Tibial nerve (tissue), 3 donors: ENCODE data around the genes IL18RAP, GPR45 and TGFBRAP1.

GRCh38 chr2:102114884-102115216, 27.7 kb upstream of the IL1R1 start:
- PRO-cap, result no peak
- RAMPAGE, long total RNA, 3 experiments, result no peak in any of the 3 experiments

DNA sequence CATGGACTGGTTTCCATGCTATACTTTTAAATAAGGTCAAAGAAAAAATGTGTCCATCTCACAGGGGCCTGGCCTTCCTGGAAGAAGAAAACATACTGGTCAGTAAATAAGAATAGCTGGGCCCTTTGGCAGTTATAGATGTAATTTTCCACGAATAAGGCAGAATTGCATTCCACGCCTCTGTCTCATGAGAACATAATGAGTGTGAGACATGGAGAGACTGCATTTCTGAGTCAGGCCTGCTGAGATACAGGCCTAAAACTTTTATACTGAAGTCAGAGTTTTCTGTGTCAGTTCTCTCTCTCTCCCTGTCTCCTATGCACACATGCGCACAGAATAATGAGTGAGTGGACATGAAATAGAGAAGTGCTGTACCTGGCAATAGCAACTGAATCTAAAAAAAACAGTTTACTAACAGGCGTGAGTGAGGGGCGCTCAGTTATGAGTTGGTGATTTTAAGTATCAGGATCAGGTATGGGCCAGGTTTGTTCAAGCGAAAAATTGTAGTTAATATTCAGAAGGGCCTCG, 20.4 kb upstream of the IL1R1 start:
- PRO-cap, result no peak
- RAMPAGE, long total RNA, 3 experiments, result no peak in any of the 3 experiments

DNA sequence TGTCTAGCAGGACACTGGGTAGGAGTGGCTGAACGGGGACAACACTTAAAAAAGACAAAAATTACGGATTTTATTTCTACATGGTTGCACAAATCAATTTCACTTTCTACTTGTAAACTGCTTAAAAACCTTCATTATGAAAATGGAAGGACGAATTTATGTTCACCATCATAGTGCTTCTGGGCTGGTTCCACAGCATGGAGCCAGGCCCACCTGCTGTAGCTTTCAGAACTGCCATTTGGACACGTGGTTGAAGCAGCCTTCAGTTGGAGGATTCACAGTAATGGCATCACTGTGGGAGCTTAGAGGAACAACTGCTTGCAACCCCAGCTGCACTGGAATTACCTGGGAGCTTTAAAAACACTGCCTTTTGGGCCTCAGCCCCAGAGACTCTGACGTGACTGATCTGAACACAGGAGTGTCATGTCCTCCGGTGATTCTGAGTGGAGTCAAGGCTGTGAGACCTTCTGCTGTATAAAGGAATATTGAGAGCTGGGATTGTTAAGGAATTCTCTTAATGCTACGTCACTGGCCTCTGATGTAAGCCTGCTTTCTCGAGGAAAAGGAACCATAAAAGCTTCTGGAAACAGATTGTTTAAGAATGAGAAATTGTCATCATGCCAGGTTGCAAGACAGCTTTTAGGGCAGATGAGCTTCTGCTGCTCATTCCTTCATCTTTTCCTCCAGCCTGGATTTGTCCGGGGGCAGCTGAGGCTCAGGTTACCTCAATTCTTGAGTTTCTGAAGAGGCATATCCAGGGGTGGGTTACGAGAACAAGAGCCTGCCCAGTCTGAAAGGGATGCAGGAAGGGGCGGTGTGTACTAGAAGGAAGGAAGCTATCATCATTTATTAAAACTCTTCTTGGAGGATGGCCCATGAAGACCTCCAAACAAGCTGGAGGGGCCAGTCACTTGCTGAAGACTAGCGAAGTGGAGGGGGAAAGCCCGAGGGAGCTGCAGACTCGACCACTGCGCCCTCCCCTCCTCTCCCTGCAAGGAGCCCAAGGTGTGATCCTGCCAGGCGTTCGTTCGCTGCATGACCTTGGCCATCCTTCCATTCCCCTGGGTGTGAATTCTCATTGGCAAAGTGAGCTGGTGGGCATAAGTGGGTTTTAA, 1.3 kb upstream of the IL1R1 start:
- PRO-cap, result no peak
- RAMPAGE, long total RNA, 3 experiments, result no peak in any of the 3 experiments

- PRO-cap, result no peak
- RAMPAGE, long total RNA, 3 experiments, result no peak in any of the 3 experiments
Observed at GRCh38 chr2:102147869-102148426, 5.4 kb downstream of the IL1R1 start.

- PRO-cap, result unidirectional peak, minus-strand start at chr2:102188044
- RAMPAGE, long total RNA, 3 experiments, result no peak in any of the 3 experiments
Observed at GRCh38 chr2:102187290-102188318, 781 bp downstream of the IL1RL2 start.

DNA sequence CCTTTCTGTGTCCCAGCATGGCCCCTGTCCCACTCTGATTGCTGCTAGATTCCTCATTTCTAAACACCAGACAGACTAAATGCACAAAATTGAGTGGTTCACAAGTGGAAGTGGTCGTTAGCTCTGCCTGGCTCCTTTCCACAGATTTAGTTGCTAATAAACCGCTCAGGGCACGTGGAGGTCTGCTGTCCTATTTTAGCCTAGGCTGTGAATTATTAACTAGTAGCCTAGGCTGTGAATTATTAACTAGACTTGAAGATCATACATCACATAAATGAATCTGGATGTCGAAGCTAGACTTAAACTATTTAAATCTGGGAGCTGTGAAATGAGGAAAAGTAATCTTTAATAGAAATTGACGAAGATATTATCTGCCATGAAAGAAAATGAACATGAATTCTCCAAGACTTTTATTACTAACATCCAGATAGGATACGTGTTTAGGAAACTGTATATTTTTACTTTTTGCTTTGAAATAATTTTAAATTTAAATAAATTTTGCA, 3.7 kb downstream of the IL1RL2 start:
- PRO-cap, result no peak
- RAMPAGE, long total RNA, 3 experiments, result no peak in any of the 3 experiments

DNA sequence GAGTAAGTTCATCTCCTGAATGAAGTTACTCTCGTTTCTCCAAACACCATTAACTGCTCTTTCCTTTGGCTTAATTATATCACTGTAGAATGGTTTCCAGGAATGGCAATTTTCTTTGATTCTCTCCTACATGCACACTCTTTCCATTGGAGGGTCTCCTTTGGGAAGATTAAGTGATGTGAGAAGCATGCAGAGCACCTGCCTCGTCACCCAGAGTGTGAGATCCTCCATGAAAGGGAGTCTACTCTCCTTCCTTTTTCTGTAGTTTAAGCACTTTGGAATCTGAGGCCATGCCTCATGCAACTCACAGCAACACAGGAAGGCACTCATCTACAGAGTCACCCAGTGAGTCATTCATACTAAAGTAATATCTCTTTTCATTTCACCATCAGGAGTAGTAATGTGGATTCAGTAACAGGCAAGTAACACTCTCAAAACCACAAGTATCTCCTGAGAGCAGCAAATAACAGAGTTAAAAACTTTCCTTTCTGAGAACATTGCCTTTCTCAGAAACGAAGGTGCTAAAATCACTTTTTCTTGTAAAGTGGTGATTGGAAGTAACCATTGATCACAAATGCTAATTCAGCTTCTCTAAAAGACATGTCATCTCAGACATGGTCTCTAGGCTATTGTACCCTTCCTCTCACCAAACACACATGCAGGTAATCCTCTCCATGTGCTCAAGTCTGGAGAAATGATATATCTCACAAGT, 52.8 kb upstream of the IL1RL1 start:
- PRO-cap, result no peak
- RAMPAGE, long total RNA, 3 experiments, result no peak in any of the 3 experiments

- PRO-cap, result no peak
- RAMPAGE, long total RNA, 3 experiments, result start-site peak on the plus strand in 1 of 3 experiments, at chr2:102368602-102368821 at its widest, 5 reads per replicate
Observed at GRCh38 chr2:102368165-102369051, 12.8 kb downstream of the IL18R1 start.

- PRO-cap, result no peak
- RAMPAGE, long total RNA, 3 experiments, result no peak in any of the 3 experiments
Observed at GRCh38 chr2:102397750-102398304, 25.1 kb upstream of the IL18RAP start.

GRCh38 chr2:102422820-102423517, at the start of gene IL18RAP:
Gene IL18RAP, plus strand, starts transcription at chr2:102423160.
- PRO-cap, result no peak
- RAMPAGE, long total RNA, 3 experiments, result no peak in any of the 3 experiments

GRCh38 chr2:102637269-102637845, 18.0 kb downstream of the SLC9A2 start:
- PRO-cap, result no peak
- RAMPAGE, long total RNA, 3 experiments, result no peak in any of the 3 experiments

DNA sequence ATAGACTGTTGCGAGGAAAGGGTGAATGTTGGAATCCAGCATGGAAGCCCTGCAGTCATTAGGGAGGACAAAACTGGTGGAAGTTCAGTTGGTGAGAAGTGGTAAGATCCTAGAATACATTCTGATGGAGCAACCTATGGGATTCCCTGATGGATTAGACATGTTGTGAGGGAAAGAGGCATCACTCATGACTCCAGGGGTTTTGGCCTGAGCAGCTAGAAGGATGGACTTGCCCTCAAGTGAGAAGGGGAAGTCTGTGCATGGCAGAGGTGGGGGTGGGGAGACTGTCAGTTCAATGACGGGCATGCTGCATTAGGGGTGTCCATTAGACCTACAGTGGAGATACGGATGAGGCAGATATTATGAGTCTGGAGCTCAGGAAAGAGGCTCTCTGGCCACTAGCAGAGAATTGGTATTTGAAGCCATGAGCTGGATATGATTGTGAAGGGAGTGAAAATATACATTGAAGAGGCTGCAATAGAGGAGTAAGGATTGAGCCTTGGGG, 51.2 kb downstream of the MFSD9 start:
- PRO-cap, result no peak
- RAMPAGE, long total RNA, 3 experiments, result no peak in any of the 3 experiments

GRCh38 chr2:102715071-102715818, 21.4 kb downstream of the MFSD9 start:
- PRO-cap, result no peak
- RAMPAGE, long total RNA, 3 experiments, result no peak in any of the 3 experiments

DNA sequence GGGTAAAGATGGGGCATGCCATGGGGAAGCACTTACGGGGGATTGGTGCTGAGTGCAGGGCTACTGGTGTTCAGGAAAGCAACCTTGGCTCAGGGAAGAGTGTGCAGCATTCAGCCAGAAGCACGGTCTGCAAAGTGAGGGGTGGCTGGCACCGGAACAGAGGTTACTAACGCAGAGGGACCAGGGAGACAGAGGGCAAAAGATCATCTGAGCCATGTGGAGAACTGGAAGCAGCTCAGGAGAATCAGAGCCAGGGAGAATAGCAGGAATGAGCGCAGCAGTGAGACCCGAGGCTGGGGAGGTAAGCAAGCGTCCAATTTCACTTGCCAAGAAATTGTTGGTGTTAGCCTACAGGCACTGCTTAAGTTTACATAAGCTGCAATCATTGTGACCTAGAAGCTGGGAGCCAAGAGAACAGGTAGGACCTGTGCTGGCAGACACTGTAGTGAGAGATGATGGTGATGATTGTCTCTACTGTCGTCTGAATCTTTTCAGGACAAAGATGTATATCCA, 372.6 kb upstream of the POU3F3 start:
- PRO-cap, result no peak
- RAMPAGE, long total RNA, 3 experiments, result no peak in any of the 3 experiments

- PRO-cap, result no peak
- RAMPAGE, long total RNA, 3 experiments, result no peak in any of the 3 experiments
Observed at GRCh38 chr2:104856264-104857302, 2.7 kb downstream of the POU3F3 start.

- PRO-cap, result no peak
- RAMPAGE, long total RNA, 3 experiments, result no peak in any of the 3 experiments
Observed at GRCh38 chr2:104889903-104890389, 36.0 kb downstream of the POU3F3 start.

DNA sequence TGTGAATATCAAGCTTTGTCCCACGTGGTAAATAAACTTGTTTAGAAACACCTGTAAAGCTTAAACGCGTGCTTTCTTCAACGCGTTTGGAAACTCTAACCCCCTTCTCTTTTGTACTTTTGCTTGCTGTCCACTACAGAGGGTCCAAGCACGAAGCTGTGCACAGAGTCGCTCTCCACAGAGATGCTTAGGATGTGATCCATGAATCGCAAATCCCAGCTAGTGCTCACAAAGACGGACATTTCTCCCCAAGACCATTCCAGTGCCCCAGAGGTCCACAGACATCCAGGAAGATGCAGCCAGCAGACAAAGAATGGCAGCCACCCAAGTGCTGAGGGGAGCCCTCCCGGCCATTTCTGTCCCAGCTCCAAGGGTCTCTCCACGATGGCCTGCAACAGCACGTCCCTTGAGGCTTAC, at the start of gene GPR45:
GPR45 (plus strand) TSS at position 269 of the 417 bp plus-strand sequence.
- PRO-cap, result no peak
- RAMPAGE, long total RNA, 3 experiments, result no peak in any of the 3 experiments

GRCh38 chr2:105329240-105330297, at the start of gene TGFBRAP1:
Gene TGFBRAP1, minus strand, starts transcription at chr2:105329735.
- PRO-cap, result bidirectional peak, plus-strand start at chr2:105329787, minus-strand start at chr2:105329698
- RAMPAGE, long total RNA, 3 experiments, result no peak in any of the 3 experiments

DNA sequence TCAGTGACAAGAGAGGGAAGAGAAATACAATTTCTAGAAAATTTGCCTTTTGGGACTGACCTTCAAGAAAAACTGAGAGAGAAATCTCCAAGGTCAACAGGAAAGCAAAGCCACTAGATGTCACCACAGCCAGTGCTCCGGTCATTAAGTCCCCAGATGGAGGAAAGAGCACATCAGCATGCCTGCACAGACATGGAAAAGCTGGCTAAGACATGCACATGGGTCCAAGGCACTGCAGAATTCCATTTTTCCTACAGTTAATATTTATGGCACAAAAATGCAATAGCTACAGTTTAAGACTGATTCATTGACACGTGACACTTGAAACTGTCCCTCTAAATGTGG, 20.9 kb downstream of the FHL2 start:
- PRO-cap, result no peak
- RAMPAGE, long total RNA, 3 experiments, result no peak in any of the 3 experiments

GRCh38 chr2:105393243-105393710, 5.6 kb downstream of the FHL2 start:
- PRO-cap, result no peak
- RAMPAGE, long total RNA, 3 experiments, result no peak in any of the 3 experiments